ENCODE results near the genes RREB1, RIOK1 and DSP.

GRCh38 chr6:5762331-5763150 lies 244.2 kb downstream of the NRN1 start:
- RRBS, result no CpG with 5 or more reads among the region's 23 CpGs

GRCh38 chr6:6494673-6494951 lies 93.9 kb upstream of the LY86 start:
- RRBS, result 7% methylated on average over 1 of the region's 4 CpGs

DNA sequence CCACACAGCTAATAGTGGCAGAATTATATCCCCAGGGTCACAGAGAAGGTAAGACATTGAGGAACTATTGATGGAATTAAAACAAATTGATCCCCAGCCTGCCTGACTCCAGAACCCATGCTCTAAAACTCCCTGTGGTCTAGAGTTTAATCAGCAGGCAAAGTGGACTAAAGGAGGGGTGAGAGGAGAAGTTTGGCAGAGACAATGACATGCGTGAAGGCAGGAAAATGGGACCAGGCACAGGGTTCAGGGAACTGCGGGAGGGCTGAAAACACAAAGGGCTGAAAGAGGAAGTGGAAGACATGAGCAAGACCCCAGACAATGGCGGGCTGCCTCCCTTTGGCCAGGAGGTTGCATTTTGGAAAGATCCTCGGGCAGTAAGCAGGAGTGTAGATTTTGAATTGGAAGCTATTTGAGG lies 3.1 kb downstream of the LY86 start:
- RRBS, result no CpG with 5 or more reads among the region's 4 CpGs

DNA sequence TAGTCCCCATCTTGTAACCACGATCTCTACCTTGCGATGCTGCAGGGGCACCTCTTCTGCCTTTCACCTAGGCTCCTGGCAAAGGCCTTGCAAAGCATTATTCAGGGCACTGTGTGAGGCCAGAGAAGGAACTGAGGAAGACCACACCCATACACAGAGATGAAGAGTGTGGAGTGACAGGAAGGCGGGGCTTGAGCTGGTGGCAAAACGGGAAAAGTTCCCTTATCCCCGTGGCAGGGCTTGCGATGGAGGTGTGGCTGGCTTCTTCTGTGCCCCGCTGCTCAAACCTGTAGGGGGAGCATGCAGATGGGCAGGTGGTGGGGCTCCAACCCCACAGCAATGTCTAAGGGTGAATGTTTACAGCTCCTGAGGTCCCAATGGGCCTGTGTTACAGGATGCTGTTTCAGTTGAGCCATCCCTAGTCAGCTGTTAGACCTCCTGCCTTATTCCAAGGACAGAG lies 105.8 kb downstream of the LY86 start:
- RRBS, result no CpG with 5 or more reads among the region's 7 CpGs

DNA sequence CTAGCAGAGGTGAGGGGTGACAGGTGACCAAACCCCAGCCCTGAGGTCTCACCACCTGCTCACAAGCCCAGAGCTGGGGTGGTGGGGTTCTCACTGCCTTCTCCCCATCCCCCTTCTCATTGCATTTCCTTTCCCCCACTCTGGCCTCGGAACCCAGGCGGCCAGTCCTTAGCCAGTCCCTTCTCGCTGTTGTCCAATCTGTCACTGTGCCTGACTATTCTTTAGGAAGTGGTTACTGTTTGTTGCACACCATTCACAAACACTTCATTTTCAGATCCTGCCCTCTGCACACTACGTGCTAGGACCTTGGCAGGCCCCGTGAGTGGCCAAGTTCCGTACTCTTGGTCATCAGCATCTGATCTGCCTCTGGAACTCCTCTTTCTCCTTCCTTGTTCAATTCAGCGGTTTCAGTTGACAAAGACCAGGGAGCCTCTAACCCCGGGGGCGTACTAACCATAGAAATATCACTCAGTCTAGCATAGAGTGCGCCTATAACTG lies 137.2 kb downstream of the LY86 start:
- RRBS, result no CpG with 5 or more reads among the region's 10 CpGs

DNA sequence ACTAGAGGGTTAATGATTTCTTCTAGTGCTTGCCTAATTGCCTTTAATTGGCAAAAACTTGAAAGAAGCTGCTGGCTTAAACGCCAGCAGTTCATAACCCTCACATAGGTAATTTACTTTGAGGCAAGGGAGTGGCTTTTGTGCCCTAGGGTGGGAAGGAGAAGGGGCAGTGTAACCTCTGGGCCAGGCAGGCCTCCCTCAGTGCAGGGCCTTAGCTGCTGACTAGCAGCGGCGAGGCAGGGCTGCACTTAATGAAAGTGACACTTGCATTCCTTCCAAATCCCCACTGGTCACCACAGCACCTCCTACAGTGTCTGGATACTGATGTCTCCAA lies 152.6 kb downstream of the LY86 start:
- RRBS, result no CpG with 5 or more reads among the region's 3 CpGs

GRCh38 chr6:6749473-6750640 lies 161.3 kb downstream of the LY86 start:
- RRBS, result 5% methylated on average over 2 of the region's 21 CpGs

DNA sequence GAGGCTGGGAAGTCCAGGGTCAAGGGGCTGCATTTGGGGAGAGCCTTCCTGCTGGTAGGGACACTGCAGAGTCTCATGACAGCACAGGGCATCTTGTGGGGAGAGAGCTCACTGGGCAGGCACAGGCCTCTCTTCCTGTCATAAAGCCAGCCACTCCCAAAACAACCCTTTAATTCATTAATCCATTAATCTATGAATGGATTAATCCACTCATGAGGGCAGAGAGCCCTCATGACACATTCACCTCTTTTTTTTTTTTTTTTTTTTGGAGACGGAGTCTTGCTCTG lies 210.5 kb downstream of the LY86 start:
- RRBS, result no CpG with 5 or more reads among the region's 1 CpG

GRCh38 chr6:6885351-6886663 lies 222.0 kb upstream of the RREB1 start:
- RRBS, result no CpG with 5 or more reads among the region's 29 CpGs

DNA sequence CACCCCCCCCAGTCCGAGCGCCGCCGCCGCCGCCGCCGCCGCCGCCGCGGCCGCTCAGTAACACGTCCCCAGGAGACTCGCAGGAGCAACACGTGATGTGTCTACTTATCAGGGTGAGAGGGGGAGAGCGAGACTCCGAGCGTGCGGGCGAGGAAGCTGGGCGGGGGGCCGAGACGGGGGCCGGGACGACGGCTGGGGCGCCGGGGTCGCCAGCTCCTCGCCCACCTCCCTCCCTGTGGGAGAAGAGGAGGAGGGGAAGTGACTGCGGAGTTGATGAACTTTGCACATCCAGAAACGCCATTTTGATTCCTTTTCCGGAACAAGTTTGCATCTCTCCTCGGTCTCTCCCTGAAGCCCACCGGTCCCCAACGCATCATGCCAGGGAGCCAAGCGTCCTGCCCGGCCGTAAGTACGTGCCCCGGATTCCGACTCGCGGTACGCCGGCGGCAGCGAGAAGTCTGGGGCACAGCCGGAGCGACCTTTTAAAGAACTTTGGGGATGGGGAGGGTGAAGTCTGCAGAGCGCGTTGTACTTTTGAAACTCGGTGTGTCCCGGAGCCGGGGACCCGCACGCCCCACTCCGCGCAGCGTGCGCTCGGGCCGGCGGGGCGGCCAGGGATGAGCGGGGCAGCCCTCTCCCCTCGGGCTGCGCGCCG lies at the start of gene RREB1:
Gene RREB1, plus strand, starts transcription at position 306 of the 655 bp plus-strand sequence.
- RRBS, result 3% methylated on average over 32 of the region's 71 CpGs

- RRBS, result no CpG with 5 or more reads among the region's 17 CpGs
These were observed 4.8 kb downstream of the RREB1 start for GRCh38 chr6:7112277-7113247.

GRCh38 chr6:7126629-7127259 lies 19.0 kb downstream of the RREB1 start:
- RRBS, result no CpG with 5 or more reads among the region's 6 CpGs

DNA sequence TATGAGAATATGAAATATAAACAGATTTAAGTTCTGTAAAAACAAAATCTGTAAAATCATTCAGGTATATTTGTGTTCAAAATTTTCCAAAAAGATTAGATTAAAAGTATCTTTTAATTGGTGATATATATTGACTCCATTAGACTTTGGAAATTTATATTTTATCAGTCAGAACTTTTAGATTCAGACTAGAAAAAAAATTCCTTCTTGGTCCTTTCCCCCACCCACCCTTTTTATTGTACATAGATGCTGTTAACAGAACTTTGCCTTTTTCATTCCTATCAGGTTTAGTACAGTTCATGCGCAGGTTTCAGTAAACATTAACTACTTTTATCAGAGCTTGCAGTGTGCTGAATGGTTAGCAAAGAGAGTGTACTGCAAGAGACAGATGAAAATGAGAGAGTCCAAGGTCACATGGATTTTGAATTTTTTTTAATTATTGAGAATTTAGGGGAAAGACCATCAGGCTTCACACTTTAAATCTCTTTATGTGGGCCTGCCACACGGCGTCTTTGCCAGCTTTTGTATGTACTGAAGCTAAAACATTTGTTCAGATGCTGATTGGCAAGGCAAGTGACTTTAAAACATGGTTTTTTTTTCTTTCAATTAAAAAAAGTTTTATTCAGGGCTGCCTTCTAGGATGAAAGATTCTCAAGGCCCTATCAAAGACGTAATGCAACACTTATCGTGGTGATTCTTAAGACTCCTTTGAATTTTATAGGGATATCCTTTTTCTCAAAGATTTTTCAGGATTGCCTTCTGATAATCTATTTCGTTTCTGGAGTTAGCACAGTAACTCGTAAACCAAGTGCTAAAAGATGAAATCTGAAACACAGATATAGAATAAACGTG lies 32.1 kb downstream of the RREB1 start:
- RRBS, result no CpG with 5 or more reads among the region's 8 CpGs

DNA sequence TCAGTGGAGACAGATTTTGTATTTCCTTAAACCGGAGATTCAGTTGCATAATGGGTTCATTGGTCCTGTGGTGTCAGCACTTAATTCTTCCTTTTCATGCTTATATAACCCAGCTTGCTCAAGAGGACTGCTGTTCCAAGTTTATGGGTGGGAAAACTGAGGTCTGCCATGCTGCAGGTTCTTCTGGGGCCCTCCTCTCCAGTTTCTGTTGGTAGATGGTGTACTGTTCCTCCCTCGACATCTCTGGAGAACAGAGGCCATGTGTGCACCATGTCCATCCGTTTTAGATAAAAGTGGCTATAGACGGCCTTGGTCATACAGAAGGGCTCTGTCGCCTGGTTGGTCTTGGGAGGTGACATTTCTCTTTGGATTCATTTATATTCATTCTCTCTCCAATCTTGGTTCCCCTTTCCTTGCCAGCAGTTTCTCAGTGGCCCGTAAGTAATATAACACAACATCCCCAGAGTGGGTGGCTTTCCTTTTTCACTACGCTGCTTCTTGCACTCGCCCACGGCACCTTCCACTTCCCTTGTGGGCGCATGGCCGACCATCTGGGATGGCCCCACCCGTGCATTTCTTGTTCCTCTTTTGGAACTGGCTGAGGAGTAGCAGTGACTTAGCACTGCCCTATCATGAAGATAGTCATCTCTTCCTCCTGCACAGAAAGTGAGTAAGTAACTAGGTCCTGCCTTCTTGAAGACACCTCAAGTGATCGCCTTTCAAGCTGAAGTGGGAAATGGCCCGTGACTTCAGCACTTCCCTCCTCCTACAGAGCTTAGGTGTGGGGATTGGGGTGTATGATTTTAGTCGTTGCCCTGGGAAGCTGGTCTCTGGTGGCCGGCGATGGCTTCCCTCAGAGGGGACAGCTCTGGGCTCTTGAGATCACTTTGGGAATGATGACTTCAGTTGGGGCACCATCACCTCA lies 94.2 kb downstream of the RREB1 start:
- RRBS, result no CpG with 5 or more reads among the region's 17 CpGs

- RRBS, result no CpG with 5 or more reads among the region's 5 CpGs
These were observed 69.9 kb downstream of the SSR1 start for GRCh38 chr6:7243037-7243518.

GRCh38 chr6:7389591-7390502 lies at the start of gene RIOK1:
TSS of gene RIOK1 (plus strand) at chr6:7389808.
- RRBS, result 4% methylated on average over 10 of the region's 63 CpGs

- RRBS, result no CpG with 5 or more reads among the region's 7 CpGs
These were observed 9.3 kb upstream of the DSP start for GRCh38 chr6:7532196-7532643.

DNA sequence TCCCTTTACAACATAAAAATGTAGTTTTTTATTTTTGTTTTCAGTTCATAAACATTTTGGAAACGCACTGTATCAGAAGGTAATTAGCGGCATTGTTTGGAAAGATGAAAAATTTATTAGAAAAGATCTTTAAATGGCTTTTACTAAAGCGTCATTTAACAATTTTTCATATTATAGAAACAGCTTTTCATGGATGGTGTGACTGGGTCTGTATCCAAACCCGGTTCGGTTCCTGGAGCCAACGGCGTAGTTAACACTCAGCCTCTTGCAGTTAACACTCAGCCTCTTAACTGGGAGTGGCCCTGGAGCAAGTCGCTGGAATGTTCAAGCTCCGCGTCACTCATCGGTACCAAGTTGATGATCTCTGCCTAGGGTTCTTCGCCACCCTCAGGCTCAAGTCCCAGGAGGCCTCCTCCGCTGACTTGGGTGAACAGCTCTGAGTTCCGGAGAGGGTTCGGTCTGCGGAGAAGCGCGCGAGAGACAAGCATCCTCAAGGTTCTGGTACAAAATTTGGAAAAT lies 1.1 kb upstream of the DSP start:
- RRBS, result no CpG with 5 or more reads among the region's 19 CpGs

DNA sequence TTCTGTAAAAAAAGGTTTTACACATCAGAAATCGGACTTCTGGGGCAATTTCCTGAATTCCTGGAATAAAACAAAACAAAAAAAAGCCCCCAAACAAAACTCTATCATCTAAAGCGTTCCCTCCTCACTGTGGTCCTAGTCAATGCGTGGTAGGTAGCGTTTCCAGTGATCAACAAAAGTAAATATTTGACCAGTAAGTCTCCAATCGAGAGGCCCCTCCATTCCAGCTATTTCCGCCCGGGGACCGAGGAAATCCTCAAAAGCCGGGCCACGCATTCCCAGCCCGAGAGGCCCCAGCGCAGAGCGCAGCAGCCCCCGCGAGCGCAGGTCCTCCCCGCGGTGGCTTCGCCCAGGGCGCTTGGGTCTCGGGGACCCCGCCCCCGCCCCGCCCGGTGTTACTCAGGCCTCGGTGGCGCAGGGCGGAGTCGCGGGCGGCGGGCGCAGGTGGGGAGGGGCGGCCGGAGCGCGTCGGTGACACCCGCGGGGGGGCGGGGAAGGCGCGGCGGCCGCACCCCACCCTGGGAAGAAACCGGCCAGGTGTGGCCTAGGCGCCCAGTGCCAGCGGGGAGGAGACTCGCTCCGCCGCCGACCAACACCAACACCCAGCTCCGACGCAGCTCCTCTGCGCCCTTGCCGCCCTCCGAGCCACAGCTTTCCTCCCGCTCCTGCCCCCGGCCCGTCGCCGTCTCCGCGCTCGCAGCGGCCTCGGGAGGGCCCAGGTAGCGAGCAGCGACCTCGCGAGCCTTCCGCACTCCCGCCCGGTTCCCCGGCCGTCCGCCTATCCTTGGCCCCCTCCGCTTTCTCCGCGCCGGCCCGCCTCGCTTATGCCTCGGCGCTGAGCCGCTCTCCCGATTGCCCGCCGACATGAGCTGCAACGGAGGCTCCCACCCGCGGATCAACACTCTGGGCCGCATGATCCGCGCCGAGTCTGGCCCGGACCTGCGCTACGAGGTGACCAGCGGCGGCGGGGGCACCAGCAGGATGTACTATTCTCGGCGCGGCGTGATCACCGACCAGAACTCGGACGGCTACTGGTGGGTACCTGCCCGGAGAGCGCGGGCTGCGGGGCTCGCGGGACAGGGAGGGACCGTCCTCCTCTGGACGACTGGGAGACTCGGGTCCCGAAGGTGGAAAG lies at the start of gene DSP:
Gene DSP, plus strand, starts transcription at position 620 of the 1,135 bp plus-strand sequence.
- RRBS, result 7% methylated on average over 58 of the region's 119 CpGs

DNA sequence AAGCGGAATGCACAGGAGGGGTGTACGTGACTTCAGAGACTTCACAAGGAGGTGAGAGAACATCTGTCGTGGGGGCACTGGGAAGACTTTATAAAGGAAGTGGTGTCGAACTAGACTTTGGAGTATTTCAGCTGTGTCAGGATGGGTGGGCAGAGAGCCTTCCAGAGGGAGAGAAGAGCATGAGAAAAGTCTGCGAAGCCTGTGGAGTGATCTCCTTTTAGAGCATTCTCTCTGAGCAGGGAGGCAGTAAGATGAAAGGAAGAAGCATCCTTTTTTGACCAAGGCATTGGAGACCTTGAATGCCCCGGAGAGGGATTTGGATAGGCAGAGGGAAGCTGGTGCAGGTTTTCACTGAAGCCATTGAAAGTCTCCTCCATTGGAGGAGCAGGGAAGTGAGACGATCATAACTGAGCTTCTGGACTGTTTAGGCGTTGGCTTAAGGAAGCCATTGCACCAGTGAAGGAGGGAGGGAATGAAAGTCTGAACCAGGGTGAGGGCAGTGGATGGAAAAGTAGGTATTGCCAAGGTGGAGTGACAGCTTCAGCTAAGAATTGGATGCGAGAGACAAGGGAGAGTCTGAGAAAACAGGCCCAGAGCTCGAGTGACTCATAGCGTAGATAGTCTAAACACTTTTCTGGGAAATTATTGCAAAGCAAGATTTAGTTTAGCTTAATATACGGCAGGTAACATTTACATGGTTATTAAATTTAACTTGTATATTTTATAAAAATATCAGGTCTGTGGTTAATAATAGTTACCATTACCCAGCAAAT lies 4.4 kb downstream of the DSP start:
- RRBS, result no CpG with 5 or more reads among the region's 12 CpGs

Data from HL-60 (cell line).